Helper T cell (primary cell): ENCODE data around the genes H3C4, H4C6 and BTN2A1.

DNA sequence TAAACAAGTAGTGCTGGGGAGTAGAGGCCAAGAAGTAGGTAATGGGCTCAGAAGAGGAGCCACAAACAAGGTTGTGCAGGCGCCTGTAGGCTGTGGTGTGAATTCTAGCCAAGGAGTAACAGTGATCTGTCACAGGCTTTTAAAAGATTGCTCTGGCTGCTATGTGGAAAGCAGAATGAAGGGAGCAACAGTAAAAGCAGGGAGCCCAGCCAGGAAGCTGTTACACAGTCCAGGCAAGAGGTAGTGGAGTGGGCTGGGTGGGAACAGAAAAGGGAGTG lies 2.0 kb downstream of the HFE start:
- PRO-cap, 2 experiments: no peak in any of the 2 experiments

GRCh38 chr6:26139381-26140551 lies 15.8 kb downstream of the H2AC6 start:
- PRO-cap, 2 experiments: no peak in any of the 2 experiments

DNA sequence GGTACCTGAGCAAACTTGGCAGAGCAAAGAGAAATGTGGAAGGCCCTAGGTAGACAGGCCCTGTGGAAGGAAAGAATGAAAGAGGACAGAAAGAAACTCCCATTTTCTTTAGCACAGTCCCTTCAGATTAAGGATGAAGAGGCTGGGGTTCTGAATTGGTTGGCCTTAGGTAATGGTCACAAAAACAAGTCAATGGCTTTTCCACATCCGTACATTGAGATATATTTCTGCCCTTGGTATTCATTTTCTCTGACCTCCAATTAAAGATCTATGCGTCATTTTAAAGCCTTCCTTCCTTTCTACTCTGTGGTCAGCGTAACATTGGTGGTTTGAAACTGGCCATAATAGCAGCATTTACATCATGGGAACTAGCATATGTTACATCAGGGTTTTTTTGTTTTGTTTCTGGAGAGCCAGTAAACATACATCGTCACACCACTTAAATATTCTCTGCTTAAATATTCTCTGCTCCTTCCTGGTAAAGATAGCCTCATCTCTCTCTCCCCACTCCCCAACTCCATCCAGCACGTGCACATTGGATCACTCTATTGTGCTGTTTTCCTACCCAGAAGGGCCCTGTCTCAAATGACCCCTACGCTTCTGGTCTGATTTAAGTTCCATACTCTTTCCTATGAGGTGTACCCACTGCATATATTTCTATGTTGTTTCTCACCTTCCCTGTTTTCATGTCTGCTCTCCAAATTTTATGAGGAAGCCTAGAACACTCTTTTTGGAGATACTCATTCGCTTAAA lies 15.4 kb upstream of the H1-4 start:
- PRO-cap, 2 experiments: no peak in any of the 2 experiments

- PRO-cap, 2 experiments: no peak in any of the 2 experiments
Observed at GRCh38 chr6:26166981-26167619, 9.2 kb downstream of the H2BC5 start.

GRCh38 chr6:26173278-26174160 lies 10.0 kb upstream of the H2BC6 start:
- PRO-cap, 2 experiments: peak in 2 of 2 experiments; most common plus-strand start chr6:26173570 (in 1); most common minus-strand start chr6:26173538 (in 1)

- PRO-cap, 2 experiments: no peak in any of the 2 experiments
Observed at GRCh38 chr6:26193891-26194840, 2.9 kb downstream of the H3C4 start.

DNA sequence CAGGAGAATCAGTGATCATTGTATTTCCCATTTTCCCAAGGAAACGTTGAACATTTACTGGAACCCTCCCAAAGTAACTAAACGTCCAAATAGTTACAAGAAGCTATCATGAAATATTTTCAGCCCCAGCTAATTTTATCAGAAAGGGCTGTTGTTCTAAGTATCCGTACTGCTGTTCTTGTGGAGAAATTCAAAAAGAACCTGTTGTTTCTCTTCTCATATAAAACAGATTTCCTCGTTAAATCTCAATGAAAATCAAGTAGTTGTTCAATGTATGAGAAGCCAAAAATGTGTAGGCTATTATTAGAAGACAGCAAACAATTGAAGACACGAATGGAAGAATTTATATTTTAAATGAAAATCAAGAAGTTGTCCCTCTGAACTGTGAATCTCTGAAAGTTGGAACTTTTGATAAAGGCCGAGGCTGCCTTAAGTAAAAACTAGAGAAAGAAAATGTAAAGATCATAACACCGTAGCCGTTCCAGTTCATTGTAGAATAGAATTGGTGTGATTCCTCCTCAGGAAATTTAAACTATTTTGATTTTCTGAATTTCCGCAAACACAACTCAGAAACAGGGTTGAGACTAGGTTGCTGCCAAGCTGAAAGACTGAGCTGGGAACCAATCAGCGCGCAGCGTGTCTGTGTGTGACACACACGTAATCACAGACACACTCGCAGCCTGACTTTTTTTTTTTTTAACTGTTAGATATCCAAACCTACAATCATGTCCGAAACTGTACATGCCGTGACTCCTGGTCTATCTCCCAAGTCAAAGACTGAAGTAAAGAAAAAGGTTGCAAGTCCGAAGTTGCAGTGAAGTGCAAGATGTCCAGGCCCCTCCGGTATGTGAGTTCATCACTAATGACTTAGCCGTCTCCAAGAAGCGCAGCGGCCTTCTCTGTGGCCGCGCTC lies 2.0 kb downstream of the H3C4 start:
- PRO-cap, 2 experiments: peak in 2 of 2 experiments; most common plus-strand start position 726 of the sequence (in 1); most common minus-strand start position 504 of the sequence (in 2)

DNA sequence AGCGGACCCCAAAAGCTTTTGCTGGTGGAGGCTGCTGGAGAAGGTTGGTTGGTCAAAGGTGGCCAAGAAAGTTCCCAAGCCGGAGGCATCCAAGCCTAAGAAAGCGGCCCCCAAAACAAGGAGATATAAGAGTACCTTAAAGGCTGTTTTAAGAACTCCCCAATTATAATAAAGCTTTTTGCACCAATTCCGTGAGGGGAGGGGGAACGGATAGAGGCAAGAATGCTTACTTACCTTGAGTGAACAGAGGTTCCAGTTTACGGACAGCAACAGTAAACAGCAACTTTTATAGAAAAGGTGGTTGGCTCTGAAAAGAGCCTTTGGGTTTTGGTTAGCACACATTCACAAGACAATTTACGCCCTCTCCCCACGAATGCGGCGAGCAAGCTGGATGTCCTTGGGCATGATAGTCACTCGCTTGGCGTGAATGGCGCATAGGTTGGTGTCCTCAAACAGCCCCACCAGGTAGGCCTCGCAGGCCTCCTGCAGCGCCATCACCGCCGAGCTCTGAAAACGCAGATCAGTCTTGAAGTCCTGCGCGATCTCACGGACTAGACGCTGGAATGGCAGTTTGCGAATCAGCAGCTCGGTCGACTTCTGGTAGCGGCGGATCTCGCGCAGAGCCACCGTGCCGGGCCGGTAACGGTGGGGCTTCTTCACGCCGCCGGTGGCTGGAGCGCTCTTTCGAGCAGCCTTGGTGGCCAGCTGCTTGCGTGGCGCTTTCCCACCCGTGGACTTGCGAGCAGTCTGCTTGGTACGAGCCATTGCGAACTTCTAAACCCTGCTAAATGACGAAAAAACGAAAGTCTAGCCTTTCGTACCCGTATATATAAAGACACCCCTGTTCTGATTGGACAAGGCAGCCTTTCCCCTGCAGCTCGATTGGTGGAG lies at the start of gene H3C4:
TSS of gene H3C4 (minus strand) at position 801 of the 891 bp plus-strand sequence.
- PRO-cap, 2 experiments: peak in 2 of 2 experiments; most common plus-strand start position 246 of the sequence (in 1); most common minus-strand start position 801 of the sequence (in 2)

DNA sequence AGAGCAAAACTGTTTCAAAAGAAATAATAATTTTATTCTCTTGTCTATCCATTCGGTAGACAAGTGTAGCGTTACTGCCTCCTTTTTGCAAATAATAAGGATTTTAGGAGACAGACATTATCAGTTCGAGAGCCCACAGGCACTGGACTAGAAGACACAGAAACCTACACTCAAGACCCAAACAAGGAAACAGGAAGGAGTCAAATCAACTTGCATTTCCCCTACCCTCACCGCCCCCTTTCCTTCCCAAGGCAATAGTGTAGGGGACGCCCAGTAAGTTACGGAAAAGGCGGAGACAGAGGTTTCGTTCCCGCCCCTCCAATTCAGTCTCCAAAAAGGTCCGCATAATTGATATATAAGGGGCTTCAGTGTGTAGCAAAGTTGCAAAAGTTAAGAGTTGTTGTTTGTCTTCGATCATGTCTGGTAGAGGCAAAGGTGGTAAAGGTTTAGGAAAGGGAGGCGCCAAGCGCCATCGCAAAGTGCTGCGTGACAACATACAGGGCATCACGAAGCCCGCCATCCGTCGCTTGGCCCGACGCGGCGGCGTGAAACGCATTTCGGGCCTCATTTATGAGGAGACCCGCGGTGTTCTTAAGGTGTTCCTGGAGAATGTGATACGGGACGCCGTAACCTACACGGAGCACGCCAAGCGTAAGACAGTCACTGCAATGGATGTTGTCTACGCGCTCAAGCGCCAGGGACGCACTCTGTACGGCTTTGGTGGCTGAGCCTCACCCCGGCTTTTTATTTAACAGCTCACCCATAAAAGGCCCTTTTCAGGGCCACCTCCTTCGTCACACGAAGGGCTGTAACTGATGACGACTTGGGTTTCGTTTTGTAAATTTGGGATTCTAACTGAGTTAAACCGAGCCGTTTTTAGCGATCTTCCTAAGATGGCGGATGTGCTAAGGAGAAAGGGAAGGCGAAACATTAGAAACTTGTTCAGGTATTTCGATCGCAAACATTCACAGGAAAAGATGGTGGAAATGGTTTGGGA lies at the start of gene H4C6:
TSS of gene H4C6 (plus strand) at position 384 of the 997 bp plus-strand sequence.
- PRO-cap, 2 experiments: peak in 2 of 2 experiments; most common plus-strand start position 388 of the sequence (in 1); most common minus-strand start position 719 of the sequence (in 2)

- PRO-cap, 2 experiments: no peak in any of the 2 experiments
Observed at GRCh38 chr6:26257009-26257880, 5.8 kb downstream of the H2BC9 start.

DNA sequence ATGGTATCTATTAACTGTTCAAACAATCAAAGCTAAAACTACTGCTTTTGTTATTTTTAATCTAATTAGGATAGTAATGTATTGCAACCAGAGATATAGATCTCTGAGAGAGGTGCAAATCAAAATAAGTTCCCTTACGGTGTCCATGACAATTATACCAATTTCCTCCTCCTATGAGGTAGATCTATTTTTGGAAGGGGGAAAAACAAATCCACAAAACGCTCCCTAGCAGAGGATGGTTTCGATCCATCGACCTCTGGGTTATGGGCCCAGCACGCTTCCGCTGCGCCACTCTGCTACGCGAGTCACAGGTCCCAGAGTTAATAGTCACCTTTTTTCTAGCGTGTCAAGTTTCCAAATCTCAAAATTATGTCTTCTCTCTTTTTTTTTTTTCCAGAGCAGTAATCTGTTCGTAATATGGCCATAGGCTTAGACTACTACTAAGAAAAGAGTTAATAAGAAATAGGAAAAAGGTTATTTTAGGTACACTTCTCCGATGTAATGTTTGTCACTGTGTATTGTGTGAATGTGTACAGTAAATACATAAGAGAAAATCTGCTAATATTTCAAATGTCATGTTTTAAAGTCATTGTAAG lies 34.8 kb upstream of the BTN3A2 start:
- PRO-cap, 2 experiments: peak in 2 of 2 experiments; most common minus-strand start position 300 of the sequence (in 2)

DNA sequence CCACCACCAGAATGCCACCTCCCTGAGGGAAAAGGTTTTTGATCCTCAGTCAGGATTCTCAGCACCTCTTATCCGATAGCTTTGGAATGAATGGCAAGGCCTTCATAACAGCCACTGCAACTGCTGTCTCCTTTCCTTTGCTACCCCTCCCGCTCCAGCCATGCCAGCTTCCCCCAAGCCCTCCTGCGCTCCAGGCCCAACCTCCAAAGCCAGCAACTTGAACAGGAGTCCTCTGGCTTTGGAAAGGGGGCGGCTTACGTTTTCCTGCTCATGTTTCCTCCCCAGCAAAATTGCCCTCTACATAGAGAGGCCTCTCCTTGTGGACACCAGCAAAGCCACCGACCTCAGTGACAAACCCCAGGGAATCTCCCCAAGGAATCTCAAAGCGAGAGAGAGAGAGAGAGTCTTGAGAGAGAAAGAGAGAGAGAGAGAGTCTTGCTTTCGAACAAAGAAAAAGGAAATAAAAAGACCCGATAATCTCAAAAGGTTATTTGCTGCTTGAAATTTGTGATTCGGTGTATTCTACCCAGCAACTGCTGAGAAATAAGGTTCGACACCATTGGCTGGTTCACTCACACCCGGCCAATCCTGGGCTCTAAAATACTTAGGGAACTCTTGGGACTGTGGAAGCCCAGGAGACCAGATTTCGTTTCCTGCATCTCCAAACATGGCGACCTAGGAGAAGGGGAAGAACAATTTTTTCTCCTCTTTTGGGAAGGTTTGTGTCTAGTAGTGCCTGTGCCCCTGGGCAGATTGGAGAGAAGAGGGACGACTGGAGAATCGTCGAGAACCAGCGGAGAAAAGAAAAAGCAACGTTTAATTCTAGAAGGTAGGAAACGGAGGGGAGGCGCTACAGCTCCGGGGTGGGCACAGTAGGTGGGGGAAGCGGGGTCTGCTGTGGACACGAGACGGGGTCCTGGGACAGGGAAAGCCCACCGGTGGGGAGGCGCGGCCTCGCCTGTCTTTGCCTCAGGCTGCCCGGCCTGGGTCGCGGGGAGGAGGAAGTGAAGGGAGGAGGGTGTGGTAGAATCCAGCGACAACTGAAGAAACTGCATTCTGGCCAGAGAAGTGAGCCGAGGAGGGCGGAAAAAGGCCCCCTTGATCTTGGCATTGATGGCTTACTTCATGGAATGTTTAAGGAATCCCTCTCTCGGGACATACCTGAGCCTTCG lies at the start of gene BTN2A1:
TSS of gene BTN2A1 (plus strand) at position 642 of the 1,172 bp plus-strand sequence.
- PRO-cap, 2 experiments: peak in 2 of 2 experiments; most common plus-strand start position 1,054 of the sequence (in 2); most common minus-strand start position 803 of the sequence (in 2)

- PRO-cap, 2 experiments: no peak in any of the 2 experiments
Observed at GRCh38 chr6:26459365-26459890, 1.7 kb downstream of the BTN2A1 start.

GRCh38 chr6:26474988-26475516 lies 17.3 kb downstream of the BTN2A1 start:
- PRO-cap, 2 experiments: peak in 2 of 2 experiments; most common plus-strand start chr6:26475412 (in 1); most common minus-strand start chr6:26475301 (in 1)

DNA sequence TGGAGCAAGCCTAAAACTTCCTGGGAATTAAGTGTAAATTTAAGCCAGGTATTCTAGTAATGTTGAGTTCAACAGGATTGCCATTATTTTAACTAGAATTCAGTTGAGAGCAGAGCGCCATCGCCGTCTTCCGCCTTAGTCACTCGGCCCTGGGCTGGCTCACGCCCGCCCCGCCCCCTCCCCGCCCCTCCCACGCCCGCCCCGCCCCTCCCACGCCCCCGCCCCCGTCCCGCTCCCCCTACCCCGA lies 17.6 kb upstream of the HMGN4 start:
- PRO-cap, 2 experiments: peak in 2 of 2 experiments; most common minus-strand start position 145 of the sequence (in 2)

GRCh38 chr6:26545599-26546081 lies 7.5 kb downstream of the HMGN4 start:
- PRO-cap, 2 experiments: no peak in any of the 2 experiments

GRCh38 chr6:26594340-26594675 lies 2.4 kb upstream of the ABT1 start:
- PRO-cap, 2 experiments: no peak in any of the 2 experiments

DNA sequence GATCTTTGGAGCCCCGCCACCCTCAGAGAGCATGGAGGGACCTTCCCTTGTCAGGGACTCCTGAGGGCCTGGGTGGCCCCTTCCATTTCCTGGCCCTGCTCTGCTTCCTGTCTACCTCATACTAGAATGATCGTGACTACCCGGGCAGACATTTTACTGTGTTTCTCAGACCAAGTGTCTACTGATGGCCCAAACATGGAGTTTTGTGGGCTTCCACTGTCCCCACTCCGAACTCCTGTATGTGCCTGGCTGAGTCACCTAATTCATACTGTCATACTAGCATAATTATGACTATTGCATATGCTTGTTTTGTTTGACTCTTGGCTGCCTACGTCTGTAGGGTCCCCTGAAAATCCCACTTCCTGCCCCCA lies 1.8 kb downstream of the ABT1 start:
- PRO-cap, 2 experiments: no peak in any of the 2 experiments

DNA sequence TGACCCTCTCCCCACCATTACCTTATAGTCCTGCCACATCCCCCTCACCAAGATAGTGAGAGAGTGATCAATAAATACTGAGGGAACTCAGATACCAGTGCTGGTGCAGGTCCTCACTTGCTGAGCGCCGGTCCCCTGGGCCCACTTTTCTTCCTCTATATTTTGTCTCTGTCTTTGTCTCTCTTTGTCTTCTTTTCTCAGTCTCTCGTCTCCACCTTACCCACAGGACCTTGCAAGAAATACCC lies 17.4 kb downstream of the ZNF322 start:
- PRO-cap, 2 experiments: no peak in any of the 2 experiments

GRCh38 chr6:26956280-26957265 lies 176.0 kb downstream of the H2BC11 start:
- PRO-cap, 2 experiments: peak in 2 of 2 experiments; most common plus-strand start chr6:26956352 (in 2); most common minus-strand start chr6:26956788 (in 1)